Ascending aorta (tissue), 1 donor: ENCODE measurements around the gene KAT7.

DNA sequence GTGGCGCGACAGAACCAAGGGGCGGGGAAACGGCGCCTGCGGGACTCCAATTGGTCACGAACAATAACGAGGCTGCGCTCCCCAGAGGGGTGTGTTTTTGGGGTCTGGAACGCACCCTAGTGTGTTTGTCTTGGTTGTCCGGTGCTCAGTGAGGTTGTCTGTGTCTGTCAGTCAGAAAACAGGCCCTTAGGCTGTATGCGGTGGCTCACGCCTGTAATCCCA is 17.5 kb downstream of the GNGT2 start:
- PRO-cap, result bidirectional peak, plus-strand start at position 84 of the sequence, minus-strand start outside the sequence

GRCh38 chr17:49360426-49360827 is 1.6 kb downstream of the ZNF652 start:
- PRO-cap, result no peak

- PRO-cap, result no peak
Measured at GRCh38 chr17:49371120-49371971, 9.3 kb upstream of the ZNF652 start.

- PRO-cap, result no peak
Measured at GRCh38 chr17:49390516-49391522, 23.9 kb downstream of the PHB1 start.

DNA sequence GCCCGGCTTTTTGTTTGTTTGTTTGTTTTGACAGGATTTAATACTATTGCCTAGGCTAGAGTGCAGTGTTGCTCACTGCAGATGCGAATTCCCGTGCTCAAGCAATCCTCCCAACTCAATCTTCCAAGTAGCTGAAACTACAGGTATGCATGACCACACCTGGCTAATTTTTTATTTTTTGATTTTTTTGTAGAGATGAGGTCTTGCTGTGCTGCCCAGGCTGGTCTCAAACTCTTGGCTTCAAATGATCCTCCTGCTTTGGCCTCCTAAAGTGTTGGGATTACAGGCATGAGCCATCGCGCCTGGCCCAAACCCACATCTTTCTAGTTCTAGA is 18.4 kb downstream of the PHB1 start:
- PRO-cap, result no peak

GRCh38 chr17:49438985-49439490 is 24.4 kb upstream of the PHB1 start:
- PRO-cap, result no peak

DNA sequence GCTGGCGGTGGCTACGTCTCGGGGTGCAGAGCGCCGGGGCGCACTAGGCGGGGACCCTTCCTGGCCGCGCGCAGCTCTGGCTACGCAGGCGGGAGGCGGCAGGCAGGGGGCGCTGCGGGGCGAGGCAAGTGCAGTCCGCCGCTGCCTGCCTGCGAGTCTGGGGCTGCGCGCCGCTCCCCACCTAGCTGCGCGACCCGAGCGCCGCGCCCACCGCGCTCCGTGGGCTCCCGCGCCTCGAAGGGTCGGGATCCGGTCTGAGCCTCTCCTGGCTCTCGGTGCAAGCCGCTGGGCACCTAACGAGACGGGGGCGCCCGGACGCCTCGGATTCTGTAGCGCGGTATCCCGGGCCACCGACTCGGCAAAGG is 1.4 kb downstream of the NGFR start:
- PRO-cap, result no peak

GRCh38 chr17:49503543-49503865 is 8.4 kb downstream of the NGFR start:
- PRO-cap, result no peak

- PRO-cap, result unidirectional peak, minus-strand start at chr17:49646584; unidirectional peak, minus-strand start at chr17:49646978
Measured at GRCh38 chr17:49646039-49647155, 31.5 kb downstream of the SPOP start.

- PRO-cap, result no peak
Measured at GRCh38 chr17:49659839-49660609, 17.9 kb downstream of the SPOP start.

DNA sequence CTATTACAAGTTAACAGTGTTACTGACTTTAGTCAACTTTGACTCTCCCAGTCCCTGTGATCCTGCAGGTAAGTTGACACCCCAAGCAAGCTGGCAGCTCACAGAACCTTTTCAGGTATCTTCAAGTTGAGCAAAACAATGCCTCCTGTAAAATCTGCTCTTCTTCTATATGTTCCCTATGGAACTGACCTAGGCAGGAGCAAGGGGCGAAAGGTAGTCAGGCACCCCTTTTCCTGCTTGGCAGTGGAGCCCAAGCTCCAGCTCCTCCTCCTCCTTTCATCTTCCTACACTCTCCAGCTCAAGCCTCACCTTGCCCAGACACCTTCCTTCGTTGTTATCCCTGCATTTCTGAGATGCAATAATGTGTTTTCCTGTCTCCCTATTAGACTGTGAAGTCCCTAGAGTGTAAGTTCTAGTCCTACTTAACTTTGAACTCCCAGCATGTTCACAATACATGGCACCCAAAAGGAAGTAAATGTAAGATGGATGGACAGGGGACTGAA is 8.6 kb downstream of the SLC35B1 start:
- PRO-cap, result no peak

GRCh38 chr17:49704060-49704308 is 3.8 kb downstream of the SLC35B1 start:
- PRO-cap, result no peak

GRCh38 chr17:49715573-49716499 is 8.1 kb upstream of the SLC35B1 start:
- PRO-cap, result no peak

DNA sequence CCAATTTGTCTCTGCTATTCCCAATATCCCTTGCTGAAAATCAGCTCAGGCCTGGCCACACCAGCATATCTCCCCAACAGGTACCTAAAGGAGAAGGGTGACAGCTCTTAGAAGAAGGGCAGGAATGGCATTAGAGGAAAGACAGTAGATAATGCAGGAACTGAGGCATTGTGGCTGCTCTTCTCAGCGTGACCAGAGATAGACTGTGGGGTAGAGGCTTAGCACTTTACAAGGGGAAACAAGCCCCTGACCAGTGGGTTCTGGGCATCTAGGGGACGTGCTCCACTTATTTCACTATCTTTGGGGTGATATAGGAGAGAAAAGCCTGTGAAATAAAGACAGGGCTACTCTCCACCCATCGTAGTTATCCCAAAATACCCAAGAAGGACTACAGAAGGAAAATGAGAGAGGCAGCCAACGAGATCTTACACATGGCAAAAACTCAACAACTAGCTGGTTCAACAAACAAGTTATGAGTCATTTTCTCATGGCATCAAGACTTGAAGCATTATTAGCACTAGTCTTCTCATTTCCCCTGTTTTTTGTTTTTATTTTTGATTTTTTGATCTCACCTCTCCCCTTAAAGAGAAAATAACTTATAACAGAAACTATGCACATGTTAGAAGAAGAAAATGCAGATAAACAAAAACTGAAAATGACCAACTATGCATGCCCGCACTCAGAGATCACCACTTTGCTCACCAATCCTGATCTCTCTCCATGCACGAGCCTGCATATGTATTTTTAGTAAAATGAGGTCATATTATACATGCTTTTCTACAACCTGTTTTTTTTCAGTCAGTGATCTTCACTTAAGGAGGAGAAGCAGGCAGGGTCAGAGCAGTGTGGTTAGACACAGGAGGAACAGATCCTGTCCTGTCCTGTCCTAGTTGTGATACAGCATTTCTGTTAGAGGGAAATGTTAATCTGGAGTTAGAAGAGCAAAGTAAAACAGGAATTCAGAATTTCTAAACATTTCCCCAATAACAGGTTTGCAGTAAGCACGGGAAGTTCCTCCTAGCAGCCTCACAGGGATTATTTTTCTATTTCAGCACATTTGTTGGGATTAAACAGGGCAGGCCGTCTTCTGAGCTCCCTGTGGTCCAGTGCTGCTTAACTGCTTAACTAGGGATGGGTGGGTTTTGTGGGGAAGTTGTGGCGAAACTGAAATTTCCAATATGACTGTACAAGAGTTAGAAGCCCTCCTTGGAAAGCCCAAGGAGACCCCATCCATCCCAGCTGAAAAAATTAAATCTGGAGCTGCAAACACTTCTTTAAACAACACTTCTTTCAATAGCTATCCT is 22.7 kb downstream of the FAM117A start:
- PRO-cap, result bidirectional peak, plus-strand start at position 811 of the sequence, minus-strand start at position 696 of the sequence

- PRO-cap, result no peak
Measured at GRCh38 chr17:49760843-49761287, 3.1 kb downstream of the FAM117A start.

- PRO-cap, result bidirectional peak, plus-strand start at chr17:49788693, minus-strand start at chr17:49788464; unidirectional peak, minus-strand start at chr17:49789006; unidirectional peak, minus-strand start at chr17:49789069
Measured at GRCh38 chr17:49788627-49789681, at the start of gene KAT7. Gene KAT7, plus strand, starts transcription at chr17:49788681.

DNA sequence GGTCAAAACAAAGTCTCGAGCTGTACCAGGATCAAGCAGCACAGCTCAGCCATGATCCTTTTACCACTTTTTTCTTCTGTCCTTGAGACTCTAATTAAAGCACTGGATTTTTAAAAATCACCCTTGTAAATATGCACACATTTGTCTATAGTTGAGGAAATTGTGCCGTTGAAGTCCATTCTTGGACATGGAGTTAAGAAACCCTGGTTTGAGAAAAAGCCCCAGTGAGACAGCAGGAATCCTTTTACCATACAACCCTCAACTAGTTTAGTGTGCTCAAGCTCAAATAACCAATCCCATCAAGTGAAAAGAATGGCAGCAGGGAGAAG is 15.5 kb downstream of the TAC4 start:
- PRO-cap, result no peak

GRCh38 chr17:49845297-49845927 is 2.5 kb downstream of the TAC4 start:
- PRO-cap, result no peak

DNA sequence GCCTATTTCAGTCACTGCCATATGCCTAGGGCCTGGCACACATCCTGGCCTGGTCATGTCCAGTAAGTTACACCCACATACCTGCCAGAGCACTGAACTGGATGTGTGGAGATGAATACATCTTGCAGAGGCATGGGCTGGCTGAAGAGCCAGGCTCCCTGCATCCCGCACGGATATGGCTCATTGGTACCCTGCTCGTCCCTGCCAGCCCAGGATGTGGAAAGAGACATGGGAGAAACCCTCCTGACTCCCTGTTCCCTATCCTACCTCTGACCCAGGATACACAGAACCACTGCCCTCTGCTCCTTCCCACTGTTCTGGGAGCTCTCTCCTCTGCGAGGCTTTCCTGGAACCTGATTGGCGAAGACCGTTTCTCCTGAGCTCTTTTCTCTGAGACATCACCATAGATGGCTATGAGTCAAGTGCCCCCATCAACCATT is 40.0 kb upstream of the TAC4 start:
- PRO-cap, result no peak

DNA sequence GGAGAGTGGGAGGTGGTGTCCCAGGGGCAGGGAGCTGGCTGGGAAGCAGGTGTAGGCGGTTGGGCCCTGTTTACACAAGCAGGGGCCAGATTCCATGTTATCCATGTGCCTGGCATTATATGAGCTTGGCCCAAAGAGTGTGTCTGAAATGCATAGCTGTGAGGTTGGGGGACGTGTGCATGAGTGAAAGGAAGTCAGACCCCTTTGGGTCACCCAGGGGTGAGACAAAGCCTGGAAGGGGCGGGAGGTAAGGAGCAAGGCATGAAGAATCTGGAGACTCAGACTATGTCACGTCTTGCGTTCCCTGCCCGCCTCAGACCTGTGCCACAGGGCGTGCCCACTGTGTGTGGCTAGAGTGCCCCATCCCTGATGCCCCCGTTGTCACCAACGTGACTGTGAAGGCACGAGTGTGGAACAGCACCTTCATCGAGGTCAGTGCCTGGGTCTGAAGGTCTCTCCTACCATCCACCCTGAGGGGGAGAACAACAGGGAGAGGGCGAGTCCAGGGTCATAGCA is 15.1 kb upstream of the PDK2 start:
- PRO-cap, result no peak